Mesenteric fat pad (tissue), 1 donor: ENCODE measurements around the genes CARNMT1 and NMRK1.

GRCh38 chr9:73157617-73158279, 6.1 kb downstream of the ANXA1 start:
- PRO-cap: no peak

GRCh38 chr9:74424525-74424724, 72.7 kb upstream of the RORB start:
- PRO-cap: no peak

GRCh38 chr9:74499245-74500312, 2.4 kb downstream of the RORB start:
- PRO-cap: no peak

DNA sequence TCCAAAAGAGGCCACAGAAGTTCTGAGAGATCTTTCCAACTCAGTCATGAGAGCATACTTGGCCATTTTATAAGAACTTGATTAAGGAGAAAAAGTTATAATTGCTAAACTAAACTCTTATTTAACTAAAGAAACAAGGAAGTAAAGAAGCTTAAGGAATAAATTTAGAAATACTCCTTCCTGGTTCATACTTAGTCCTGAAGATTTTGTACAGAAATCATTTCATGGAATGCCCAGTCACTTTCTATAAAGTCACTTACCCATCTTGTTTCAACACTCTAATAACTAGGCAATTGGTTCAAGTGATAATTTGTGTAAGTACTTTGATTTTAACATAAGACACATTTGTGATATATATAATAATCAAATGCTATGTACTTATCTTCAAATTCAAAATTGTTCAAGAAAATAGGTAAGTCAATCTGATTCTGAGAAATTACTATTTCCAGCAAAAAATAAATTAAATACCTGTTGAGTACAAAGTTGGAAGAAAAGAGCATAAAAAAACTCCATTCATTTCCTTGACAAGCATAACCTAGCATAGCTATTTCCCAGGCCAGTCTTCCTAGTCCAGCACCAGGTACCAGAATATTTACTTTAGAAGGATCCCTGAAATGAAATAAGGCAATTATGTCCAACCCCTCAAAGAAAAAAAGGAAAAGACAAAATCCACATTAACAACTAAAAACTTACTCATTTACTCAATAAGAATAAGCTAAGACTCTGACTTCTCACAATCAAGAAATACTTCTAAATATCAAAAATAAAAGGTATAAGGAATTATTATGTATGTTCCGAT, 28.6 kb downstream of the CARNMT1 start:
- PRO-cap: no peak

- PRO-cap: bidirectional peak, plus-strand start at chr9:75028636, minus-strand start at chr9:75028415
Observed at GRCh38 chr9:75027994-75028882, at the start of gene CARNMT1. TSS of gene CARNMT1 (minus strand) at chr9:75028293.

GRCh38 chr9:75087556-75088404, at the start of gene NMRK1:
TSS of gene NMRK1 (minus strand) at chr9:75088155.
- PRO-cap: bidirectional peak, plus-strand start at chr9:75088482, minus-strand start at chr9:75088216

GRCh38 chr9:75172431-75173048, 84.2 kb downstream of the OSTF1 start:
- PRO-cap: no peak

- PRO-cap: no peak
Observed at GRCh38 chr9:75267736-75268074, 179.4 kb downstream of the OSTF1 start.

DNA sequence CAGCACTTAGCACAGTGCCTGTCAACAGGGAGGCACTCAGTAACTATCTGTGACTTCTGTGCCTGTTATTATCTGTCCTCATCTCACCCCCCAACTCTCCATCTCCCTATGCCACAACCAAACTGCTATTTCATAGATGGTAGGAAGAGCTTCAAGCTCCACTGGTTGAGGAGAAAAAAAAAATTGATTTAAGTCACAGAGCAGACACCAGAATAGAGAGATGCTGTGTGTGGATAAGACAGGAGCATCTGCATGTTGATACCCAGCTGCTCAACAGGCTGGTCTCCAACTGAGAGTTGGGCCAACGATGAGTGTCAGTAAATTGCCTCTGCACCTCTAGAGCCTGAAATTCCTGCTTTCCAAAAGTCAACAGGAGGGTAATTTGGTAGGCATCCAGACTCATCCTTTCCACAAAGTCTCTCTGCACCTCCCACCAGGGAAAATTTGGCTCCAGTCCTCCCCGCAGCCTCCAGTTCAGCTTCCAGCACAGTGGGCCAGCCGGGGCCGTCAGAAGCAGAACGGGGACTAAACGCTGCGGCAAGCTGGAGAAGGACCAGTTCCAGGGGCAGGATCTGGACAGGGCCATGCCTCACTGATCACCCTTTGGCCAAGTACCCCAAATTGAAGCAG, 137.0 kb downstream of the RFK start:
- PRO-cap: no peak

DNA sequence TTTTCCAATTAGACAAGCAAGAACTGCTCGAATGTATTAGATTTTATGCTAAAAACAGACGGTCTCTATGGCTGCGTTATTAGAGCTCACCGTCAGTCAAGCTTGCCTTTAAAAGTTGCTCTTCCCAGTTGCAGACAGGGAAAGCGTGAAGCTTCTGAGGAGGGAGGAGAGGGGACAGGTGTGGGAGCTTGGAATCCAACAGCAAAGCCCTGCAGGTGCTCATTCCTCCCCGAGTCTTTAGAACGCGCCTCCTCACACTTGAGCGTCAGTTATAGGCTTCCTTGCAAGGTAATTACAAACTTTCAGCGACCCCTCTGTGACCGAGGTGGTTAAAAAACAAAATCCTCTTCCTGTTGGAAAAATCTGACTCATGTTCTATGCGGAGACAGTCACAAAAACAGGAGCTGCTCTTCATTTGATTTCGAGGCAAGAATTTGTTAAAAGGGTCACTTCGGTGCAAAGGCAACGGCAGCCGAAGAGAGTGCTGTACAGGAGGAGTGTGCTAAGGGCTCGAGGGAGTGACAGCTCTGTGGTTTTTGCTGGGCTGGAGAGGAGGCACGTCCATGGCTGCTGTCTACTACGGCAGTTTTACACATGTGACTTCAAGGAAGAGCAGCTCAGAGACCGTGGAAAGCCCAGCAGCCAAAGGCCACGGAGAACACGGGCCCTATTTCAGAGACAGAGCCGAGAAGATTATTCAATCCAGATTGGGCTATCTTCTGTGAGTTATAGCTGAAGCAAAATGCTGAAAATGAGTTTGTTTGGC, 96.8 kb downstream of the RFK start:
- PRO-cap: no peak

DNA sequence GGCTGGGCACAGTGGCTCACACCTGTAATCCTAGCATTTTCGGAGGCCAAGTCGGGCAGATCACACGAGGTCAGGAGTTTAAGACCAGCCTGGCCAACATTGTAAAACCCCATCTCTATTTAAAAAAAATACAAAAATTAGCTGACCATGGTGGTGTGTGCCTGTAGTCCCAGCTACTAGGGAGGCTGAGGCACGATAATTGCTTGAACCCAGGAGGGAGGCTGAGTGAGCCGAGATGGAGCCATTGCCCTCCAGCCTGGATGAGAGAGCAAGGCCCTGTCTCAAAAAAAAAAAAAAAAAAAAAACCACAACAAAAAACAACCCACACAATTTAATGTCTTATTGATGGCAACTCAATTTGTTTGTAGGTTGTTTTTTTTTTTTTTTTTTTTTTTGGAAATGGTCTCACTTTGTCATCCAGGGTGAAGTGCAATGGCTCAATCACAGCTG, 27.1 kb upstream of the RFK start:
- PRO-cap: no peak

DNA sequence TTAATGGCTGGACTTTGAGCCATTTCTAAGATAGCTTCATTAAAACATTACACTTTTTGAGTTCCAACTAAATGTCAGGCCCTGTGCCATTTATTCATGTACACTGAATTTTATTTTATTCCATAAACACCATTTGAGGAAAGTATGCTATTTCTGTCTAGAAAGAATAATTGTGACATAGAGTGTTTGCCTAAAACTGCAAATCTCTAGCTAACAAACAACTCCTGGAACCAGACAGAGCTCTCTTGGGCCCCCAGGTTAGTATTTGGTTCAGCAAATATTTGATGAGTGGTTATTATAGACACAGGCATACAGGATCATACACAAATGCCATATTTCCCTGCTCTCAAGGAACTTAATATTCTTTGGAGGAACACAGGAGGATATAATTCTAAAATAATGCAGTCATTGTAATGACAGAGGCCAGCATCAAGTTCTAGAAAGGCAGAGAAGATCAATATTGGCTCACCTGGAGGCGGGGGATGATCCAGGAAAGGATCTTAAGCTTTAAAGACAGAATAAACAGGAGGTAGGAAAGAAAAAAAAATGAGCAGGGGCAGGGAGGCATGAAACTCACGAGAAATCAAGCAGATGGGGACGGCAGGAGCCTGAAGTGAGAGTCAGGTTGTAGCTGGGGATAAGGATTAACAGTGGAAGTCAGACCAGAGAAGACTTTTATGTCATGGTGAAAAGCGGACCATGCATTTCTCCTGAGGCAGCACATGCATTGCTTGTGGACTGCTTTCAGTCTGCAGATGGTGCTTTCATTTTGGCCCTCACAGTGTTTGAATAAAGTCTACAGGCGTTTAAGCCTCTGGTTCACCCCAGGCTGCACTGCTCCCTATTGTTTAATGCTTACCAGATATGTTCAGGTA, 127.7 kb downstream of the GCNT1 start:
- PRO-cap: no peak

DNA sequence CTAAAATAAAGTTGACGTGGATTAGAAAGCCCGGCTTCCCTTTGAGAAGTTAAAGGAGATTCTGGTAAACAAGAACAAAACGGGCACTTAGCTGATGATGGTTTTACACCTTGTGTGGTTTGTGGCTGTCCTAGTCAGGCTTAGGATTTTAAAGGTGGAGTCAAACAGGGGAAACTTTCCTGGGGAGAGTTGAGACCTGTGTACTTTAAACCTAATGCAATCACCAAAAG, 154.9 kb downstream of the GCNT1 start:
- PRO-cap: no peak

DNA sequence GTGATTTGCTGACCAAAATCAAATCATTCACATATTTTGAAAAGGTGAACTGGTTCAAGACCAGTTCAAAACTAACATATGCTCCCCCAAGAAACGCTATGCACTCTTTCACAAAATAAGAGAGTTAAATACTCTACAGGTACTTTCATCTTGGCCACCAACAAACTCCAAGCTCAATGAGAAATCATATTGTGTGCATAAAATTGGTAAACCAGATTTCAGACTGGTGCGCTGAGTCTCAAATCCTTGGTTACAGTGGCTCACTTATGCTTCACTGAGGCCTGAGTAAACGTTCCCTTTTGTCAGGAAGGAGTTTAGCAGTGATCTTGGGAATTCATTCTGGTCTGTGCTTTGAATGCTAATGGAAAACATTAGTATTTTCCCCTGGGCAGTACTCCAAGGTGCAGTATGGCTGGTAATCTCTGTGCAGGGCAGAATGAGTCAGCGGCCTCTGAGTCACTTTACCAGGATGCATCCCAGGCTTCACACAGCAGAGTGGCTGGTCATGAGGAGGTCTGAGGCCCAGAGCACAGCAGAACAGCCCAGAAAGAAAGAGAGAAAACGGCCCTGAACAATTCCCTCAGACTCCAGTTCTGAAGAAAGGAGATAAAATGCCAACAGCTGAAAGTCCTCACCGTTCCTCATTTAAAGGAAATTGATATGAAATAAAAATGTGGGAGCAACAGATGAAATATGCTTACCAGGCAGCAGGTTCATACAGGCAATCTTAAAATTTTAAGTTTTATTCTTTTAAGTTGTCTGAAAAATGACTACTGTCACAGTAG, 87.7 kb downstream of the PRUNE2 start:
- PRO-cap: no peak

- PRO-cap: no peak
Observed at GRCh38 chr9:76905078-76905608, 771 bp downstream of the PRUNE2 start.

- PRO-cap: no peak
Observed at GRCh38 chr9:77735137-77735967, 87.2 kb upstream of the GNA14 start.

GRCh38 chr9:77876229-77876644, 155.4 kb downstream of the GNAQ start:
- PRO-cap: no peak

DNA sequence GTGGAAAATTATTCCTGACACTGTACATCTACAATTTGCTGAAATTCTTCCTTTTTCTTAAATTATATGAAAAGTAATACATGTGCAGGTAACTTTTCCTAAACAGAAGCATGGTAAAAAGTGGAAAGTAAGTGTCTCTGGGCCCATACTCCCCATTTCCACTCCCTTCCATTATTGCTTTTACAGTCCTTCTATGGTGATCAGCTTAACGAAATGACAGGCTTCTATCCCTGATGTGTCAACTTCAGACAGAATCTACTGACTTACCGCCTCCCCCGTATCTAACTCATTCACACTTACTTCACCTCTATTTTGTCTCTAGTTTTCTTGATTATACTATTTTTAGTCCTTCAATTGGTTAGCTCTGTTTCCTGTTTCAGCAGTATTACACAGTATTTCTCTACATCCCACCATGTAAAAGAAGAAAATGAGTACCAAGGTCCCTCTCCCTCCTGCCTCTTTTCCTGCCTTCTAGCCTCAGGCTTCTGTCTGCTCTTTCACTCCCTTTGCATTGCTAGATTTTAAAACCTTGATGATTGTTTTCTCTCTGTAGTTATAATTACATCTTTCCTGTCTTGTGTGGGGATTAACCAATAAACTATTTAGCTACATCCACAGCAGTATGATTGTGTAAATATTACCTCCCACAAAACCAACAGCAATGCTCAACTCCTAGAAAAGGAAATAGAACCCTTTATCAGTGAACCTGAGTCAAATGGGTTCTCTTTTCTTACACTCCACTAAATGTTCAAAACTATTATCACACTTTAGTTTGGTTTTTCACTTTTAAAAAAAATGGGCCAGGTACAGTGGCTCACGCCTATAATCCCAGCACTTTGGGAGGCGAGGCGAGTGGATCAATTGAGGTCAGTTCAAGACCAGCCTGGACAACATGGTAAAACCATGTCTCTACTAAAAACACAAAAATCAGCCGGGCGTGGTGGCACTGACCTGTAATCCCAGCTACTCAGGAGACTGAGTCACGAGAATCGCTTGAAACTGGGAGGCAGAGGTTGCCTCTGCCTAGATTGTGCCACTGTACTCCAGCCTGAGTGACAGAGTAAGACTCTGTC, 53.3 kb downstream of the GNAQ start:
- PRO-cap: no peak

DNA sequence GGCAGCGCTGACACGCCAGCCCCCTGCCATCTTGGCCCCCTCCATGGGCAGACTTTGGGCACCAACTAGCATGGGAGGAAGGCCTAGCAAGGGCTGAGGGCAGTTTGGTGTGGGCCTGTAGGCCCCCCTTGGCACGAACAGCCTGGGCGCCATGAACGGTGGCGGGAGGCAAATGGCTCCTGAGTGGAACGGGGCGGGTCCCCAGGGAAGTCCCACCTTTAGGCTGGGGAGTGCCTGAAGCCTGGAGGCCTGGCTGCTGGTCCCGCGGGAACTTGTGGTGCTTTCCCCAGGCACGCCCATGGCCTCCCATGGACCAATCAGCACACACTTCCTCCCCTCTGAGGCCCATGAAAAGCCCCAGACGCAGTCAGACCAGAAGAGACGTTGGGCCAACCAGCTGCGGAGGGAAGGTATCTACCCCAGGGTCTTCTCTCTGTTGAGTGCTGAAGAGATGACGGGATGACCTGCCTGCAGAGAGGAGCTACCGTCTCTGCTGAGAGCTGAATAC, 60.6 kb downstream of the PSAT1 start:
- PRO-cap: no peak

- PRO-cap: no peak
Observed at GRCh38 chr9:79574119-79574330, 2.3 kb downstream of the TLE4 start.